ENCODE results near the genes EIF2AK3 and RPIA.

DNA sequence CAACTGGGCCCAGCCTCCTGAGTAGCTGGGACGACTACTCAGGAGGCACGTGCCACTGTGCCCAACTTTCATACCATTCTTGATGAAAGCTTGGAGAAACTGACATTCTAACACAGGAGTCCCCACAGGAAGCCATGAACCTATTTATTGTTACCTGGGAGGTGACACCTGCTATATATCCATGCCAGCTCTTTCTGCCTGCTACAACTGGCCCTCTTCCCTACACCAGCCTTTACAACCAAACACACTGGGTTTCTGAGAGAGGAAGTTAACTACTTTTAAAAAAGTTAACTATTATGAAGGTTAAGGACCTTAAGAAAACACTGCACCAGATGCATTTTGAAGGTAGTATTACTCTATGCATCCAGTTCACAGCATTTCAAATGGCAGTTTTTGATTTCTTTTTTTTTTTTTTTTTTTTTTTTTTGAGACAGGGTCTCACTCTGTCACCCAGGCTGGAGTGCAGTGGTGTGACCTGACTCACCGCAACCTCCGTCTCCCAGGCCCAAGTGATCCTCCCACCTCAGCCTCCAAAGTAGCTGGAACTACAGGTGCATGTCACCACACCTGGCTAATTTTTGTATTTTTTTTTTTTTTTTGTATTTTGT, 18.9 kb downstream of the EIF2AK3 start:
- PRO-cap: no peak

DNA sequence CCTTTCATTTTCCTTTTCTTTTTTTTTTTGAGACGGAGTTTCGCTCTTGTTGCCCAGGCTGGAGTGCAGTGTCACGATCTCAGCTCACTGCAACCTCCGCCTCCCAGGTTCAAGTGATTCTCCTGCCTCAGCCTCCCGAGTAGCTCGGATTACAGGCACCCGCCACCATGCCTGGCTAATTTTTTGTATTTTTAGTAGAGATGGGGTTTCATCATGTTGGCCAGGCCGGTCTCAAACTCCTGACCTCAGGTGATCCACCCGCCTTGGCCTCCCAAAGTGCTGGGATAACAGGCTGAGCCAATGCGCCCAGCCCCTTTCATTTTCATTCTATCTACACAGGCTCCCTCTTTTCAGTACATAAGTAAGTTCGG, 3.3 kb downstream of the EIF2AK3 start:
- PRO-cap: no peak

- PRO-cap: unidirectional peak, plus-strand start at chr2:88626761; bidirectional peak, plus-strand start at chr2:88626935, minus-strand start at chr2:88626999; bidirectional peak, plus-strand start at chr2:88627062, minus-strand start at chr2:88627080; bidirectional peak, plus-strand start at chr2:88627931, minus-strand start at chr2:88627464
Observed at GRCh38 chr2:88626677-88627661, at the start of gene EIF2AK3. Gene EIF2AK3 (minus strand): TSS chr2:88627464.

GRCh38 chr2:88668686-88669409, 22.6 kb upstream of the RPIA start:
- PRO-cap: no peak

DNA sequence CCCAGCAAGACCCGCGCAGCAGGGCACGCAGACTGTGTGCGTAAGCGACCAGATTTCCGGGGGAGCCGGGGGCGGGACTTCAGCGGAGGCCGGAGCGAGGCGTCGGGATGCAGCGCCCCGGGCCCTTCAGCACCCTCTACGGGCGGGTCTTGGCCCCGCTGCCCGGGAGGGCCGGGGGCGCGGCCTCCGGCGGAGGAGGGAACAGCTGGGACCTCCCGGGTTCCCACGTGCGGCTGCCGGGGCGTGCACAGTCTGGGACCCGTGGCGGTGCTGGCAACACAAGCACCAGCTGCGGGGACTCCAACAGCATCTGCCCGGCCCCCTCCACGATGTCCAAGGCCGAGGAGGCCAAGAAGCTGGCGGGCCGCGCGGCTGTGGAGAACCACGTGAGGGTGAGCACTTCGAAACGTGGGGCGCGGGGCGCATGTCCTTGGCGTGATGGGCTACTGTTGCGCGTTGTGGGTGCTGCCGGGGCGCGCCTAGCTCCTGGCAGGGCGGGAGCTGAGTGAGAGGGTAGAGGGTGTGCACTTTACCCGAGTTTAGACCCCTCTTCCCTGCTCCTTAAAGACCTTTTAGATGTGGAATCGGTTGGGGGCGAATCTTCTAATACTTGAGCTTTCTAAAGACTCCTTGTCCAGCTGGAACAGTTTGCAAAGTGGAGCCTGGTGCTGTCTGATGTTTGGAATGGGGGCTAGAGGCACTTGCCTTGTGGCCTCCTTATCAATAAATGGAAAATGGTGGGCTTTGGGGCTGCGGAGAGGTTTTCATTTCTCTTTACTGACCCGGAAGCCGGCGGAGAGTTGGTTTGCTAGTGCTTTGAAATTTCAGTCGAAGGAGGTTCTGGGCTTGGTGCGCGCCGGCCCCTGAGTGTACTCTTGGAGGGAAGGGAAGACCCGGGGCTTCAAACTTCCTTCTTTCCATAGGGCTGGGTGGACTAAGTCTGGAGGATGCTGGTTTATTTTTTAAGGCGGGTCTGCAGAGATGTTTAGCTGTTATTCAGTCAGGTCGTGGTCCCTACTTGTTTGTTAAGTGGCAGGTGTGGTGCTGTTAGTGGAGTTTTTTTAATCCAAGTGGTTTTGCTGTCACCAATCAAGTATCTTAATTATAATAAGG, at the start of gene RPIA:
Gene RPIA (plus strand): TSS at position 82 of the 1,113 bp plus-strand sequence.
- PRO-cap: bidirectional peak, plus-strand start at position 82 of the sequence, minus-strand start outside the sequence; unidirectional peak, plus-strand start at position 827 of the sequence

DNA sequence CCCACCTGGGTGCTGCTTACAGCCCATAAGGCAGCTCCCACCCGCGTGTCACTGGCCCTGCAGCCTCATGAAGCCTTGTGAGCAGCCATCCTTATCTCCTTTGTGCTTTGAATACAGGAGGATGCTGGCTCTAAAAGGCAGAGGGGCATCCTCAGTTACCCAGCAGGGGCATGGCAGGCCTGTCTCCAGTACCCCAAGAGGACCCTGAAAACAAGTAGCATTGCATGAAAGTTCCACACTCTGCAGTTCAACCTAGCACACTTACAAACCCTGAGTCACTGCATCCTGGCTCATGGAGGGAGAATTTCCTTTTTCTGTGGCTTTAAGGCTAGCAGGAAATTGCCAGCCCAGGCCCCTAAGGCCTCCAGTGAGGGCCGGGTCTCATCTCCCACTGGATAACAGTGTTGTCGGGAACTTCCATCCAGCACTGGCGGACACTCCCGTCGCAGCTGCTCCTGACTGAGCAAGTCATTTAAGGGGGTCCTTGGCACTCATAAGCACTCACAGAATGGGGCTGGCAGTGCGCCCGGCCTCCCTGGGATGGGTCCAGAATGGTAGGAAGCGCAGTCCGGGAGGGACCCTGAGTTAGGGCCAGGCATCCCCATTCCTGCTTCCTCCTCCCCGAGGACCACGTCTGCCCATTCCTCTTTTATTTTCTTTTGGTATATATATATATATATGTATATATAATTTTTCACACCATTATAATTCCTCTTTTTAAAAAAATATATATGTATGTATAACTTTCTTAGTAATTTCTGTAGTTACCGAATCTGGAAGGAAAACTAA, 137.3 kb downstream of the RPIA start:
- PRO-cap: no peak

GRCh38 chr2:88947583-88948195, 256.2 kb downstream of the RPIA start:
- PRO-cap: no peak

GRCh38 chr2:89010374-89010738, 318.9 kb downstream of the RPIA start:
- PRO-cap: no peak

DNA sequence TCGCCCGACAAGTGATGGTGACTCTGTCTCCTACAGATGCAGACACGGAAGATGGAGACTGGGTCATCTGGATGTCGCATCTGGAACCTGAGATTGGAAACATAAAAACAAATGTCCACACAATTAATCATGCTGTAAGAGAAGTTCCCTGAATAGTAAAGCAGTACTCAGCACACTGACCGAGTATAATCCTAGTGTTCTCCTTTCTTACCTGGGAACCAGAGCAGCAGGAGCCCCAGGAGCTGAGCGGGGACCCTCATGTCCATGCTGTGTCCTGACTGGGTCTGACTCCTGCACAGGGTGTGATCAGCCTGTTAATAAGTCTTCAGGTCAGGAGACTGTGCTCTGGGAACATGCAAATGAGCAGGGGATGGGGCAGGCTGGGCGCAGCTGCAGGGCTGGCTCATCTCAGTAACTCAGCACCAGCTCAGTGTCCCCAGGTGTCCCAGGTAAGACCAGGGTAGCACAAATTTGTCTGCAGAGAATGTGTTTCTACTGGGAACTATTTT, 349.0 kb downstream of the RPIA start:
- PRO-cap: no peak

DNA sequence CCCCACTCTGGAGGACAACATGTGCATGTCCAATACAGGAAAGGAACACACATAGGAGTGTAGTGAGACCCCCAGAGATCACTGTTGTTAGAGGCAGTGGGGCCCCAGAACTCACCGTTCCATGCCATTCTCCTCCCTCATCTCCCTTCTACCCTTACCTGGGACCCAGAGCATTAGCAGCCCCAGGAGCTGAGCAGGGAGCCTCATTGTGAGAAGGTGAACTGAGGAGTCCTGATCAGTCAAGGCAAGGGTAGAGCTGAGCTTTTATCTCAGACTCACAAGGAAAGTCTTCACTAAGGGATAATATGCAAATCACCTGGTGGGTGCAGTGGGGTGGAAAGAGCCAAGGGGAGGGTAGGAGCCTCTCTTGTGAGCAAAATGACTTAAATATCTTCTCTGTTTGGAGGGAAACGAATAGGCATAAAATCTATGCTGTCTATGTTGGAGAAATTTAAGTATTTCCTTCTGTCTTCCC, 553.9 kb downstream of the RPIA start:
- PRO-cap: no peak

GRCh38 chr2:89268379-89268597, 576.8 kb downstream of the RPIA start:
- PRO-cap: no peak

GRCh38 chr2:89585236-89586120, 894.0 kb downstream of the RPIA start:
- PRO-cap: unidirectional peak, plus-strand start at chr2:89585734

GRCh38 chr2:89838335-89838932, 1147.0 kb downstream of the RPIA start:
- PRO-cap: no peak

DNA sequence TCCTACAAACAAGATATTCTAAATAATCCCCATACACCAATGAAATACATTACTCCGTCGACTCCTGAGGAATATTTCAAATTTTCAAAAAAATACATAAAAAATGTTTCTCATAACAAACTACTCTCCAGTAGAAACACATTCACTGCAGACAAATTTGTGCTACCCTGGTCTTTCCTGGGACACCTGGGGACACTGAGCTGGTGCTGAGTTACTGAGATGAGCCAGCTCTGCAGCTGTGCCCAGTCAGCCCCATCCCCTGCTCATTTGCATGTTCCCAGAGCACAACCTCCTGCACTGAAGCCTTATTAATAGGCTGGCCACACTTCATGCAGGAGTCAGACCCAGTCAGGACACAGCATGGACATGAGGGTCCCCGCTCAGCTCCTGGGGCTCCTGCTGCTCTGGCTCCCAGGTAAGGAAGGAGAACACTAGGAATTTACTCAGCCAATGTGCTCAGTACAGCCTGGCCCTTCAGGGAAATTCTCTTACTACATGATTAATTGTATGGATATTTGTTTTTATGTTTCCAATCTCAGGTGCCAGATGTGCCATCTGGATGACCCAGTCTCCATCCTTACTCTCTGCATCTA, 1529.2 kb downstream of the RPIA start:
- PRO-cap: no peak

DNA sequence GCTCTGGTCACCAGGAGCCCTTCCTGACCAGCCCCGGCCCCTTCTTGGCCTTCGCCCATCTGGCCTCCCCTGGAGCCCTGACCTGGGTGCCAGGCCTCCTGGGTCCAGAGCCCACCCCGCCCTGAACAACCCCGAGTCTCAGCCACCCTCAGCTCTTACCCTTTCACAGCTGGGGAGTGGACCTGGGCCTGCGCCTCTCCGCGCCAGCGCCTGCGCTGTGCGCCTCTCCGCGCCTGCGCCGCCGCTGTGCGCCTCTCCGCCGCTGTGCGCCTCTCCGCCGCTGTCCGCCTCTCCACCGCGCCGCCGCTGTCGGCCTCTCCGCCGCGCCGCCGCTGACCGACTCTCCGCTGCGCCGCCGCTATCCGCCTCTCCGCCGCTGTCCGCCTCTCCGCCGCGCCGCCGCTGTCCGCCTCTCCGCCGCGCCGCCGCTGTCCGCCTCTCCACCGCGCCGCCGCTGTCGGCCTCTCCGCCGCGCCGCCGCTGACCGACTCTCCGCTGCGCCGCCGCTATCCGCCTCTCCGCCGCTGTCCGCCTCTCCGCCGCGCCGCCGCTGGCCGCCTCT, 378.9 kb upstream of the AQP7B start:
- PRO-cap: no peak

DNA sequence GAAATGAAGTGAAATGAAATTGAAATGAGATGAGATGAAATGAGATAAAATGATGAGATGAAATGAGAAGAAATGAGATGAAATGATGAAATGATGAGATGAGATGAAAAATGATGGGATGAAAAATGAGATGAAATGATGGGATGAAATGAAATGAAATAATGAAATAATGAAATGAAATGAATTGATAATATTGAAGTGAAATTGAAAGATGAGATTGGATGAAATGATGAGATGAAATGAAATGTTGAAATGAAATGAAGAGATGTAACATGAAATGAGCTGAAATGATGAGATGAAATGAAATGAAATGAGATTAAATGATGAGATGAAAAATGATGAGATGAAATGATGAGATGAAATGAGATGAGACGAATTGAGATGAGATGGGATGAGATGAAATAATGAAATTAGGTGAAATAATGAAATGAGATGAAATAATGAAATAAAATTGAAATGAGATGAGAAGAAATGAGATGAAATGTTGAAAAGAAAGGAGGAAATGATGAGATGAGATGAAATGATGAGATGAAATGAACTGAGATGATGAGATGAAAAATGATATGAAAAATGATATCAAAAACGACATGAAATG, 366.0 kb upstream of the AQP7B start:
- PRO-cap: no peak

- PRO-cap: bidirectional peak, plus-strand start at chr2:95346535, minus-strand start at chr2:95346405
Observed at GRCh38 chr2:95346165-95347088, 49.3 kb downstream of the KCNIP3 start.

DNA sequence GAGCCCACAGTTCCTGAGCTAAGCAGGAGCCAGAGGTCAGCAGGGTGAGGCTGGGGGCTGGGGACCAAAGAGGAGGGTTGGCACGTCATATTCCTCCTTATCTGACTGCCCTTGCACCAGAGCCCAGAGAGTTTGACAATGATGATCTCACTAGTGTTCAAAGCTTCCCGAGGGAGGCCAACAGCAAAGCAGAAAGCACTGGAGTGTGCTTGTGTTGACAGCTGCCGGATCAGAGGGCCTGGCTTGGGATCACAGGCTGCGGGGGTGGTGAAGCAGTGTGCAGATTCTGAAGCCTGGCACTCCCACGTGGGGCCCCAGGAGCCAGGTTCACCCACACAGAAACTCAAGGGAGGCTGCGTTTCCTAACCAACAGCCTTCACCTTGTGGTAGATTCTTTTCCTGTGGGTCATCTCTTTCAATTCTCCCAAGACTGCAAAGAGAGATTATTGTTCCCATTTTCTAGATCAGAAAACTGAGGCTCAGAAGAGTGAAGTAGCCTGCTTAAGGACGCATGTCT, 89.8 kb downstream of the TRIM43 start:
- PRO-cap: no peak

GRCh38 chr2:95830038-95831274, 161.2 kb downstream of the ANKRD36C start:
- PRO-cap: no peak

DNA sequence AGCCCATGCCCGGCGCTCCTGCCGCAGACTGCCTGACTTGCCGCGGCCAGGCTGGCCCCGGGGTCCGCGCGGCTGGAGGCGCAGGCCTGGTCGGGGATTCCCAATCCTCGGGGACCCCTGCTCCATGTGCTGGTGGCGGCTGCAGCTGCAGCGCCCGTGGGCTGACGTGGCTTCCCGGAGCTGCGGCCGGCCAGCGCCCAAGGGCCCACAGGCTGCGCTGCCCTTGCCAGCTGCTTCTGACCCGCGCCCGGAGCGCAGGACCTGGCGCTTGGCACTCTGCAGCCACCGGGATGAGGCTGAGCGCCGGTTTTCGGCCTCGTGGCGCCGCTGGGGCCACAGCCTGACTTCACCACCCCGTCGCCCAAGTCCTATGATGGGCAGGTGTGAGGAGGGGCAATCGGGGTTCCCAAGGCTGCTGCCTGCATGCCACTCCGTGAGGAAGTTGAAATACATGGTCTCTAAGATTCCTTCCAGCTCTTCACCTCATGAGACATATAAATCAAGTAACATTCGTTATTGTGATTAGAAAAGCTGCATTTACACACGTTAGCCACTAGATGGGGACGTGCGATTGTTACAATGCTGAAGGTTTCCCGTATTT, 865 bp upstream of the ANKRD36C start:
- PRO-cap: no peak

Measured in gallbladder (tissue), 1 donor.